Mesenchymal stem cell of adipose (primary cell): ENCODE results near the genes ZNF184, H2BC14, H4C11, H4C12 and H1-5.

GRCh38 chr6:27092187-27092627, 40.4 kb downstream of the H2BC11 start:
- CAGE, long polyA plus RNA = no peak

DNA sequence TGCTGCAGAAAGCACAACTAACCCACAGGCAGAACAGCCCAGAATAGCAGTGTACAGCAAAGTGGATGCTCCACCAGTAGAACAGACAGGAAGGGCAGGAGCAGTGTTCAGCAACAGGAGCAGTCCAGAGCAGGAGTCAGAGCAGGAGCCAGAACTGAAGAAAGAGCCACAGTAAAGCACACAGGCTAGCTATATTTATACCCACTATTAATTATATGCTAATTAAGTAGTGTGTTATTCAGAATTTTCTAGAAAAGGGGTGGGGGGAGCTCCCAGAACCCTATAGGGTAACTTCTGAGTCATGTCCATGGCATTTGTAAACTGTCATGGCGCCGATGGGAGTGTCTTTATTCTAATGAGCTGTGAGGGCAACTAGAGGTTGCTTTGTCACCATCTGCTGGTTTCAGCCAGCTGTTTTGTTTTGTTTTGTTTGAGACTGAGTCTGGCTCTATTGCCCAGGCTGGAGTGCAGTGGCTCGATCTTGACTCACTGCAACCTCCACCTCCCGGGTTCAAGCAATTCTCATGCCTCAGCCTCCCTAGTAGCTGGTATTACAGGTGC, 17.5 kb downstream of the H2BC11 start:
- CAGE, long polyA plus RNA = no peak

DNA sequence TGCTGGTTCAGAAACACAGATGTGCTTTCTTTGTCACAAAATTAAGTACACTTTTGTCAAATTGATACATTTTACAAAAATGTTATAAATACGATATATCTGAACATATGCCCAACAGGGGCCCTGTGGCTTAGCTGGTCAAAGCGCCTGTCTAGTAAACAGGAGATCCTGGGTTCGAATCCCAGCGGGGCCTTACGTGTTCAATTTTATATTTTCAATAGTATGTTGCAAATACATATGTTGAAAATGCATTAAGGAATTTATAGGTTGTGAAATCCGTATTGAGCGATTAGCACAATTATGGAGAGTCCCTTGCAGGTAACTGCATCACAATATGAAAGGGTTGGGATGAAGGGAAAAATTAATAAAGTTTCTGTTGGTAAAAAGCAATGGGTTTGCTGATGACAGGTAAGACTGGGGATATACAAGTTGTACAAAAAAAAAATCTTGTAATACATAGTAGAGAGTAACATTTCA, 15.3 kb downstream of the H2AC12 start:
- CAGE, long polyA plus RNA = no peak

DNA sequence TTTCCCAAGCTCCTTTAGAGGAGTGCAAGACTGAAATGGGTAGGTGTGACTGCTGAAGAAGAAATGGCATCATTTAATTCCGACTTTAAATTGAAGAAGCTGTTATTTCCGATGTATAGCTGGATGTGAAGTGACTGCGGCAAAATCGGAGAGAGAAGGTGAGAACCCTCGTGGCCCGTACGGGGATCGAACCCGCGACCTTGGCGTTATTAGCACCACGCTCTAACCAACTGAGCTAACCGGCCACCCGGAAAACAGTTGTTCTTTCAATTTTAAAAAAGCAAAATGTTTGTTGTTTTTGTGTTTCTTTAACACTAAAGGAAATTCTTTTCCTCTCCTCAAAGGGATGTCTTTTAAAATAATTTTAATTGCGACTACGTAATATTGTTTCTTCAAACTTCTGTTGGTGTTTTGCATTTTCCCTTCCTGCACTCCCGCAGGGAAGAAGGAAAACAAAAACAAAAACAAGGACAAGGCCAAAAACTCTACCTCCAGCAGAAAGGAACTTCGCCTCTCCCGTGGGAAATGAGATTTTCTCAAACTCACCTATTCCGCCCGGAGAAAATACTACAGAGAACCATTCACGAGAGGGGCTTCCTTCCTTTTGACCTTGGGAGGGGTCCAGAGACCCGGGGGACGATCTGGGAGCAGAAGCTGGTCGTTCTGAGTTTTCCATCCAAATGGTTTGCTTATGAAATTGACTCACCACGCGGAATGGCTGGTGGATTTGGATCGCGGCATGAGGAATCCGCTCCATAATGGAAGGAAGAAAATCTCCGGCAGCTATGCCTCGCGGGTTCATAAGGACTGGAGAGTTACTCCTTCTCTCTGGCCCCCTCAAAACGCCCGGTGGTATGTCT, 9.9 kb upstream of the PRSS16 start:
- CAGE, long polyA plus RNA = no peak

DNA sequence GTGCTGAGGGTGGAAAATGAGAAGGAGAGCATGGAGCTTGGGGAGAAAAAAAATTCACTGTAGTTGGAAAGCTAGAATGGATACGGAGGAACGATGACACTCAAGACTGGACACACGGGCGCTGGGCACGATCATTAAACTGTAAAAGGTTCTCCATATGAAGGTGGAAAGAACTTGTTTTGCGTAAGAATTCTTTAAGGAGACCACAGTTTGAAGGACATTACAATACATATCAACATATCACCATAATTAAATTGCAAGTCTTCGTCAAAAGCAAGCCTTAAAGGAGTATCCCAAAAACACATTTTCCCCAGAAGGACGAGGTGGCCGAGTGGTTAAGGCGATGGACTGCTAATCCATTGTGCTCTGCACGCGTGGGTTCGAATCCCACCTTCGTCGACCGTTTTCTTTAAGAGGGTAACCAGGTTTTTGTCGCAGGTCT, 14.4 kb downstream of the POM121L2 start:
- CAGE, long polyA plus RNA = no peak

DNA sequence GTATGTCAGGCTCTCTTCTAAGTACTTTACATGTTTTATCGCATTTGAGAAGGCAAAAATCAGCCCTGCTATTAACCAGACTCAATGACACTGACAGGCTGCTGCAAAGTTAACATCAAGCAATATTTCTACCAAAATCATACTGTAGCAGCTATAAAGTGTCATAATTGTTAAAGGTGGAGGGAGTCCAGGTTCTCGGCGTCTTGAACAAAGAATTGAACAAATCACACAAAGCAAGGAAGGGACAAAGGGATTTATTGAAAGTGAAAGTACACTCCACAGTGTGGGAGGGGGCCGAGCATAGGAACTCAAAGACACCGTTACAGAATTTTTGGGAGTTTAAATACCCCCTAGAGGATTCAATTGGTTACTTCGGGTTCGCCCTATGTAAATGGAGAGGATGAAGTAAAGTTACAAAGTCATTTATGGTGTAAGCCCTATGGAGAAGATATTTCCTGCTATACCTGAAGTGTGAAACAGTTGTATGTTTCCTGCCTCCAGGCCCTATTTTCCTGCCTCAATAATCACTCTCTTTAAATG, 12.9 kb upstream of the ZNF391 start:
- CAGE, long polyA plus RNA = no peak

GRCh38 chr6:27472605-27473439, at the start of gene ZNF184:
TSS of gene ZNF184 (minus strand) at chr6:27473105.
- CAGE, long polyA plus RNA = no peak

DNA sequence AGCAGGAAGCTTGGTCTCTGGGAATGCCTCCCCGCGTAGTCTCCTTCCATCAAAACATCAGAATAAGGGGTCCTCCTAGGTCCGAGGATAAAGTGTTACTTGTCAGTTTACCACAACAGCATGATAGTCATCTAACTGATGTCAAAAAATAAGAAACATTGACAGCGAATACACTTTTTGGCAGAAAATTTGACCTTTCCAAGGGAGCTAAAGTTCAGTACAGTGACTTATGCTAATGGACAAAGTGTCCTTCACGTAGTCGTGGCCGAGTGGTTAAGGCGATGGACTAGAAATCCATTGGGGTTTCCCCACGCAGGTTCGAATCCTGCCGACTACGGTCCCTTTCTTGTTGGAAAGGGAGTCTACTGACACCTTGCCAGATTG, 59.0 kb upstream of the ZNF184 start:
- CAGE, long polyA plus RNA = no peak

- CAGE, long polyA plus RNA = no peak
Observed at GRCh38 chr6:27681057-27681303, 126.7 kb downstream of the H2BC13 start.

- CAGE, long polyA plus RNA = no peak
Observed at GRCh38 chr6:27687129-27687410, 120.7 kb downstream of the H2BC13 start.

- CAGE, long polyA plus RNA = no peak
Observed at GRCh38 chr6:27726600-27726979, 81.1 kb downstream of the H2BC13 start.

DNA sequence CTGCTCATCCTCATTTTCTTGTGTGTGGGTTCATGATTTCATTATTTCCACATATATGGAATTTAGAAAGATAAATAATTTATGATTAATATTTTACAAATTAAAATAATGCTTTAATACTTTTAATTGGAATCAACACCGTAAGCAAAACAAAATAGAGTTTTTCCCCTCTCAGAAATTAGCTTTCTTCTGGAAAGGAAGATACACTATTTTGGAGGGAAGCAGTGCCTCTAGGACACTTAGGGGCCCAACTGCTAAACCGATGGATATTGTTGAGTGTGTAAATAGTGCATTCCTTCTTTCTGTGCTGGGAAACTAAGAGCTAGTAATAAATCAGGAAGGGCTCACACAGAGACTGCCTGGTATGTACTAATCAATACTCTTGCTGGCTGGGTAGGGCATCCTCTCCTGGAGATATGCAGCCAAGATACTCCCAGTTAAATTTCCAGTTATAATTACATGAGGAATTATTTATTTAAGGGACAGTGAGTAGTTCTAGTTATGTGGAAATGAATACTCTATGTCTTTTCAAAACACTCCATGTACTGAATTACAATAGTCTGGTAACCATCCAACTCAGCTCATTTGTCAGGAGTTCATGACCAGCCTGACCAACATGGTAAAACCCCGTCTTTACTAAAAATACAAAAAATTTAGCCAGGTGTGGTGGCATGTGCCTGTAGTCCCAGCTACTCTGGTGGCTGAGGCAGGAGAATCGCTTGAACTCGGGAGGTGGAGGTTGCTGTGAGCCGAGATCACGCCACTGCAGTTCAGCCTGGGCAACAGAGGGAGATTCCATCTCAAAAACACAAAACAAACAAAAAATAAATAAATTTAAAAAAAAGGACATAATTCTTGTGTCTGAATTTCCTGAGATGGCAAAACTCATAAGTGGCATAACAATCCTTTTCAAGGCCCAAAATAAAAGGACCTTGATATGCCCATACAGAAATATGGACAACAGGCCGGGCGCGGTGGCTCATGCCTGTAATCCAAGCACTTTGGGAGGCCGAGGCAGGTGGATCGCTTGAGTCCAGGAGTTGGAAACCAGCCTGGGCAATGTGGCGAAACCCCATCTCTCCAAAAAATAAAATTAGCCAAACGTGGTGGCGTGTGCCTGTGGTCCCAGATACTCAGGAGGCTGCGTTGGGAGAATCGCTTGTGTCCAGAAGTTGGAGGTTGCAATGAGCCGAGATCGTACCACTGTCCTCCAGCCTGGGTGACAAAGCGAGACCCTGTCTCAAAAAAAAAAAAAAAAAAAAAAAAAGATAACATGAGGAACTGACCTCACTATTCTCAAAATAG, 2.2 kb downstream of the H2AC14 start:
- CAGE, long polyA plus RNA = no peak

DNA sequence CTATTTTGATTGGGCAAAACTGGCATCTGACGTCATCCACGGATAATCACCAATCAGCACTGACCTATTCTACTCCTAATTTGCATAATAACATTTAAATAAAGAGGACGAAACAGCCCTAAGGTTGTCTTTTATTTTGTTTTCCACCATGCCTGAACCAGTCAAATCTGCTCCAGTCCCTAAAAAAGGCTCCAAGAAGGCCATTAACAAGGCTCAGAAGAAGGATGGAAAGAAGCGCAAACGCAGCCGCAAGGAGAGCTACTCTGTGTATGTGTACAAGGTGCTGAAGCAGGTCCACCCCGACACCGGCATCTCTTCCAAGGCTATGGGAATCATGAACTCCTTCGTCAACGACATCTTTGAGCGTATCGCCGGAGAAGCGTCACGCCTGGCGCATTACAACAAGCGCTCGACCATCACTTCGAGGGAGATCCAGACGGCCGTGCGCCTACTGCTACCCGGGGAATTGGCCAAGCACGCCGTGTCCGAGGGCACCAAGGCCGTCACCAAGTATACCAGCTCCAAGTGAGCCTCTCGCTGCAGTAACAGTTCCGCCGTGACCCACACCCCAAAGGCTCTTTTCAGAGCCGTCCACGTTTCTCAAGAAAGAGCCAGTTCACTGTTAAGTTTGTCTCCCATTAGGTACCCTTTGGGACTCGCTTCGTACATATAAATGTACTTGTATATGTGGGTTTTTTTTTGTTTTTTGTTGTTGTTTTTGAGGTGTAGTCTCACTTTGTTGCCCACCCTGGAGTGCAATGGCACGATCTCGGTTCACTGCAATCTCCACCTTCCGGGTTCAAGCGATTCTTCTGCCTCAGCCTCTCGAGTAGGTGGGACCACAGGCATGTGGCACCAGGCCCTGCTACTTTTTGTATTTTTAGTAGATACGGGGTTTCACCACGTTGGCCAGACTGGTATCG, at the start of gene H2BC14:
TSS of gene H2BC14 (plus strand) at position 127 of the 923 bp plus-strand sequence.
- CAGE, long polyA plus RNA = no peak

GRCh38 chr6:27823628-27824366, at the start of gene H4C11:
TSS of gene H4C11 (plus strand) at chr6:27824092.
- CAGE, long polyA plus RNA = no peak

GRCh38 chr6:27831429-27831769, at the start of gene H4C12:
TSS of gene H4C12 (minus strand) at chr6:27831560.
- CAGE, long polyA plus RNA = no peak

- CAGE, long polyA plus RNA = no peak
Observed at GRCh38 chr6:27866913-27867959, at the start of gene H1-5. TSS of gene H1-5 (minus strand) at chr6:27867588.

- CAGE, long polyA plus RNA = no peak
Observed at GRCh38 chr6:27872619-27872820, 374 bp upstream of the H3C11 start.

DNA sequence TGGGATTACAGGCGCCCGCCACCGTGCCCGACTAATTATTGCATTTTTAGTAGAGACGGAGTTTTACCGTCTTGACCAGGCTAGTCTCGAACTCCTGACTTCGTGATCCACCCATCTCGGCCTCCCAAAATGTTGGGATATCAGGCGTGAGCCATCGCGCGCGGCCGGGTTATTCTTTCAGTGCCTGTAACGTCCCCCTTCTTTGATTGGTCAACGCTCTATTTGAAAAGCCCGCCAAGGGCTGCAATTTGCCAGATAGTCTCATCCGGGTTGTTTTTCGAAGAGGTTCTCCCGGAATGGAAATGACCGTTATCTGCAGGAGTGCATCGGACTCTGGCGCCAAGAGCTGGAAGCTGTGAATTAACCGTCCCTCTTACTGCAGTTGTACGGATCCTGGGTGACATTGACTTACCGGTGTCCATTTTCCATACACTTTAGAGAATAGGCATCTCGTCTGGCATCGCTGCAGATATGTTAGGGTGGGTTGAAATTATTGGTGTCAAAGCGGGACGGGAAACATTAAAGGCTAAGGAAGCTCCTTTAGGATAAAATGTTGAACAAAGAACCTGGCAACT, 1.1 kb downstream of the H2BC17 start:
- CAGE, long polyA plus RNA = no peak

DNA sequence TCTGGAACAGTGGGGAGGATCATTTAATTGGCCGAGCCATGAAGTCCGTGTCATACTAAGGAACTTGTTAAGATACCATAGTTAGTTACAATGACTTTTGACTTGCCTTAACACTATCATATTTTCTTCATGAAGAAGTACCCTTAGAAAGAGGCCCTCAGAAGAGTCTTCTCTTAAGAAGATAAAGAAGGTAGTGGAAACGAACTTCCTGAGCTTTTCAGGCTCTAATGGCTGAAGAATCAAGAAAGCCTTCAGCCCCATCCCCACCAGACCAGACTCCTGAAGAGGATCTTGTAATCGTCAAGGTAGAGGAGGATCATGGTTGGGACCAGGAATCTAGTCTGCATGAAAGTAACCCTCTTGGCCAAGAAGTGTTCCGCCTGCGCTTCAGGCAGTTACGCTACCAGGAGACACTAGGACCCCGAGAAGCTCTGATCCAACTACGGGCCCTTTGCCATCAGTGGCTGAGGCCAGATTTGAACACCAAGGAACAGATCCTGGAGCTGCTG, 6.6 kb downstream of the ZKSCAN8 start:
- CAGE, long polyA plus RNA = no peak

DNA sequence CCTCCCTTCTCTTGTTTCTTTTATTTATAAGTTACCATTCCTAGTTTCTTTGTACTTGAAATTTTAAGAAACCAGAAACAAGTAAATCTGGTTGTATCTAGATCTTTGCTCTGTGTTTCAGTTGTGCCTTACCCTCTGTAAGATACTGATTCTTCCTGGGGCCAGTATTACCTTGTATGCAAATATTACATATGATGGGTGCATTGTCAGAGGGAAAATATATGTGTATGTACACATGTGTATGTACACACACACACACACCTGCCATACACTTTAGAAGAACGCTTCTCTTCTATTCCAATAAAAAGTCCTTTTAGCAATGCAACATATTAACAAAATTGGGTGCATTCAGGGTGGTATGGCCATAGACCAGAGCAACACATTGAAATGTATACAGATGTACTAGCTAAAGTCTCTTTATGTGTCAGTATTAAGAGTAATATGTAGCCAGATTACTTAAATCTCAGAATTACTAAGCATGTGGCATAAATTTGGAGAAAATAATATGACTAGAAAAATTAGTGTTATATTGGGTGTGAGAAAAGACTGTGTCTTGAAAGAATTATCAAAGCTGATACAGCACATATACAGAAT, 14.3 kb downstream of the ZKSCAN8 start:
- CAGE, long polyA plus RNA = no peak